Metastatic Pancreatic Carcinoma in the Ovary (tissue), 1 donor: ENCODE data around the genes LEFTY2, ACBD3 and STUM.

DNA sequence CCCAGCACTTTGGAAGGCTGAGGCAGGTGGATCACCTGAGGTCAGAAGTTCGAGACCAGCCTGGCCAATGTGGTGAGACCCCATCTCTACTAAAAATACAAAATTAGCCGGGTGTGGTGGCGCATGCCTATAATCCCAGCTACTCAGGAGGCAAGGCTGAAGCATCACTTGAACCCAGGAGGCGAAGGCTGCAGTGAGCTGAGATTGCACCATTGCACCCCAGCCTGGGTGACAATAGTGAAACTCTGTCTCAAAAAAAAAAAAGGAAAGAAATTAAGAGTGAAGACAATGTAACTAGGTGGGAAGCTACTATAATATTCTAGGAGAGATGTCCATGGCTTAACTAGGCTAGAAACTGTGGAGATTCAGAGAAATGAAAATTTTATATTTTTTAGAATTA lies 12.1 kb downstream of the WDR26 start:
- PRO-cap: no peak

- PRO-cap: no peak
These were observed 7.2 kb downstream of the WDR26 start for GRCh38 chr1:224427326-224427847.

GRCh38 chr1:224623564-224624303 lies 7.6 kb downstream of the CNIH3 start:
- PRO-cap: no peak

DNA sequence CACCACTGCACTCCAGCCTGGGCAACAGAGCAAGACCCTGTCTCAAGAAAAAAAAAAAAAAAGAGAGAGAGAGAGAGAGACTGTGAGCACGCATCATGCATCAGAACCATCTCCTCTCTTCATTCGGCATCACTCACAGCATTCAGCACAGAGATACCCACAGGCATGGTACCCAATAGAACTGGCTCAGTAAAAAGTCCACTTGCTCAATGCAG lies 11.8 kb downstream of the LBR start:
- PRO-cap: no peak

- PRO-cap: no peak
These were observed 38.3 kb upstream of the ENAH start for GRCh38 chr1:225691208-225691717.

DNA sequence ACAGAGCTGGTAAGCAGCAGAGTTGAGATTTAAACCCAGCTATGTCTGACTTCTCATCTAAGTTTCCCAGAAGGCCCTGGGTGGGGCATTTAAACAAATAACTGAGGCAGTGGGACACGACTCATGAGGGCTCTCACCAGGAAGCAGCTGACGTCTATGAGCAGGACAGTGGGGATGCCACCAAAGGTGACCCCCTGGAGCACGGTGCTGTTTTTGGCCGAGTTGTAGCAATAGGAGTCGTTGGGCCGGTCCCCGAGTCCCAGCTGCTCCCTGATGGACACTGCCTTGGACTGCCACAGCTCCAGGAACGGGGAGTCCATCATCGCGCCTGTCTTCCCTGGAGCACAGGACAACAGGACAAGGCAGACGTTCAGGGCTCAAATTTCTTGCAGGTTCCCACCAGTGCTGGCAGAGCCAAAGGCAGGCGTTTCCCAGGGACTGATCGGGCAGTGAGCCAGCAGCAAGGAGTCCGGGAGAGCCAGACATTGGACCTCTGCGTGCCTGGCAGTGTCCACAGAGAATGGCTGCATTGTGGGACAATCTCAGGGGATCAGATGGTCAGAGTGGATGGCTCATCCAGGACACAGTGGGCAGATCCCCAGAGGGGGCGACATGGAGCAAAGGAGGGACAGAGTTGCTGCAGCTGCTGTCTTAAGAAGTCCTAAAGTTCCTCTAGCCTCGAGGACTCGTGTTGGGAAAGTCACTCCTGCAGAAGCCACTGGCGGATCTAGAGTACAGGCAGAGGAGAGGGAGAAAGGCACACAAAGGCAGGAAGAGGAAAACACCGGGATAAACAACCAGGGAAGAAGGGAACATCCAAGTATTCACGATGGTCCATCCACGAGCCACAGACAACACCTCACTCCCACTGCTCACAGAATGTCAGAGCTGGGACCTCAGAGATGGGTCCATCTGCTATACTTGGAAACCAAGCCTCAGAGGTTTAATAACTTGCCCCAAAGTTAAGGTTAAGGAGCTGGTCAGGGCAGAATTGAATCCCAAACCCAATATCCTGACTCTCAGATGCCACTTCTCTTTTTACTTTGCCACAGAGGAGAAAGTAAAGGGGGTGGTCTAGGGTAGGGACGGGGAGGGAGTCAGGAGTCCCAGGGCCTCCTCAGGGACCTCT lies 4.6 kb downstream of the TMEM63A start:
- PRO-cap: no peak

- PRO-cap: no peak
These were observed 1.4 kb upstream of the LEFTY1 start for GRCh38 chr1:225890340-225890753.

DNA sequence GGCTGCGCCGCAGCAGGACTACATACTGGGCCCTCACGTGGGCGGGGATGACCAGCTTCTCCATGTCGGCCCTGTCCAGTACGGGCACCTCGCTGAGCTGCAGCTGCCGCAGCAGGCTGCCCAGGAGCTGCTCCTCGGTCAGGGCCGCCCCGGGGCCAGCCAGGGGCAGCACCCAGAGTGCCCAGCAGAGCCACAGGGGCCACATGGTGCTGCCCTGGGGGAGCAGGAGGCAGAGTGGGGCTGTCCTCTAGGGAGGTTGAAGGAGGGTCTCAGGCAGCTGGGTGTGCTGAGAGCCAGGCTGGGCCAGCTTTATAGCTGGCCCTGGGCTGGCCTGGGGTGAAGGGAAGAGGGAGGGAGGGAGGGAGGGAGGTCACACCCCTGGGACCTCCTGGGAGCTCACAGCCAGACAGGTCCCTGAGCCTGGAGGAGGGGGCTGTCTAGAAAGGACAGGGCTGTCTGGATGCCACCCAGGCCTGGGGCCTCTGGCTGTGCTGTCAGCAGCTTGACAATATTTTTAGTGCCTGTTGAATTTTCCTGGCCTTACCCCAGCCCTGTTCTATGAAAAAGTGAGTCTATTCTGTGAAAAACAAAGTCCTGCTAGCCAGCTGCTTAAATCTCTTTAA lies at the start of gene LEFTY2:
Gene LEFTY2, minus strand, starts transcription at position 285 of the 623 bp plus-strand sequence.
- PRO-cap: no peak

DNA sequence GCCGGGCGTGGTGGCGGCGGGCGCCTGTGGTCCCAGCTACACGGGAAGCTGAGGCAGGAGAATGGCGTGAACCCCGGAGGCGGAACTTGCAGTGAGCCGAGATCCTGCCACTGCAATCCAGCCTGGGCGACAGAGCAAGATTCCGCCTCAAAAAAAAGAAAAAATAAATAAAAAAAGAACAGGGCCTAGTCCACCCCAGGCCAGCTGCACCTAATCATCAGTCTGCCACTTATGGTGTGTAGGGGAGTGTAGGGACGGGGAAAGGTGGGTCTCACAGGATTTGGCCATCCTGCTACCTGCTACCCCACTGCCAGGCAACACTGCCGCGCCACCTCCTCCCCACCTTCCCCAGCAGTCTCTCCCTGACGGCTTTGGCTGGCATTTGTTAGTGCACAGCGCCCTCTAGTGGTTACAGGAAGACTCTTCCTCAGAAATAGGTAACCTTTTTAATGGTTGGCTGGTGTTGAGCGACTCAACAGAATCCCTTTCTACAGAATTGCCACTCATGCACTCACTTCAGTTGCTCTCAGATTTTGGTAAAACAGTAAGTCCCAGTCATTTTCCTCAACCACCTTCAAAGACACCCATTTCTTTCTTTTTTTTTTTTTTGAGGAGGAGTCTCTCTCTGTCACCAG lies 23.3 kb downstream of the SDE2 start:
- PRO-cap: no peak

- PRO-cap: no peak
These were observed 28.0 kb upstream of the H3-3A start for GRCh38 chr1:226034354-226035005.

- PRO-cap: no peak
These were observed 8.2 kb downstream of the H3-3A start for GRCh38 chr1:226070732-226071140.

DNA sequence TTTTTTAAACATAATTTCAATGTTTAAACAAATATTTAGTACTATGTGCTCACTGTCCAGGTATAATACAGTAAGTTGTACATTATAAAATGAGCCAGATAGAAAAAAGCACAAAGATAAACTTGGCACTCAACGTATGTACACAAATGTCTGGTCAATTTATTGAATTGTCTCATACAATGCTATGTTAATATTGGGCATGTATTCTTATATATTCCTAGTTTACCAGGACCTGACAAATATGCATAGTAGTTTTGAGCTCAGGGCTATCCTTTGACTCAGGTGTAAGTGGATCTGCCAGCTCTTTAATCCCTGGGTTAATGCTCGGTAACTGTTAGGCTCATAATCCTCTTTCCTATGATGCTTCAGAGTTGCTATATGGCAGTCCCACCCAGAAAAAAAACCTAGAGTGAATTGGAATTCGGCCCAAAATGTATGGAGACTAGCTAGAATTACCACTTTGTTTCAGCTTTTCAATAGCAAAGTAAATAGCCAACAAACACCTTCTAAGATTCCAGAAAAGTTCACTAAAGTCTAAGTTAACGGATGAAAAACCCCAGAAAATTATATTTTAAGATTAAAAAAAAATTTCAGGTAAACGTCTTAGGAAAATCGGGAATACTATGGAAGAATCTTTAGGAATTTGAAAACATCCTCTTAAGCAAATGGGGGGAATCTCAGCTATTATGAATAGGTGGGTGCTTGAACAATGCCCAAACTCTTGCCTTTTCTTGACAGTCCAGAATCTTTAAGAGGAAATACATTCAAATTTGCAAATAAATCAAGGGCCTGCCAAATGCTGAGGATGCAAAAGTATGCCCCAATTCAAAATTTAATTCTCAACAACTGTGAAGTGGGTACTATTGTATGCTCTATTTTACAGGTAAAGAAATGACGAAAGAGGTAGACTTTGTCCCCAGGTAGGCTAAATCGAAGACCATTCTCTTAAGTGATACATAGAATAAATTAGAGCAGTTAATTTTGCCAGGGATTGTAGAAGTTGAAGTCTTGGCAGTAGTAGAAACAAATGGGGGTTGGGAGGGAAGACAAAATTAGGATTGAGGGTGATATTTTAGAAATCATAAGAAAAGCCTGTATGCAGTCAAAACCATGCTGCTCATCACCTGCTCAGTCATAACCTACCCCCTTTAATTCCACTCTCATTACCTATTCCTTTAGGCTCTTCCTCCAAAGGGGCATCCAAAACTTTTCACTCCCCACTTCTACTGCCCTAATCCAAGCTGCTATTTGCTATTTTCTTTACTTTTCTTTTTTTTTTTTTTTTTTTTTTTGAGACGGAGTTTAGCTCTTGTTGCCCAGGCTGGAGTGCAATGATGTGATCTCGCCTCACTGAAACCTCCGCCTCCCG lies 11.0 kb downstream of the H3-3A start:
- PRO-cap: no peak

DNA sequence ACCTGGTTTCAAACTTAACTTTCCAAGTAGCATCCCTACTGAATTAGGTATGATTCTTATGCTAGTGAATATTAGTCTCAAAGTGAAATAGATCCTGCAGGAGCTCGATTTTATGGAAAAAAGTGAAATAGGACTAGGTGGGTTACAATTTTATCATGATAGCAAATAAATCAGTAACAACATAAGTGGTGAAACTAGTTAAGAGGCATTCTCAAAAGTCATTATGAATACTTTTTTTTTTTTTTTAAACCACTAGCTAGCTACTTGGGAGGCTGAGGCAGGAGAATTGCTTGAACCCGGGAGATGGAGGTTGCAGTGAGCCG lies 13.4 kb downstream of the H3-3A start:
- PRO-cap: no peak

GRCh38 chr1:226120680-226121034 lies 58.1 kb downstream of the H3-3A start:
- PRO-cap: no peak

DNA sequence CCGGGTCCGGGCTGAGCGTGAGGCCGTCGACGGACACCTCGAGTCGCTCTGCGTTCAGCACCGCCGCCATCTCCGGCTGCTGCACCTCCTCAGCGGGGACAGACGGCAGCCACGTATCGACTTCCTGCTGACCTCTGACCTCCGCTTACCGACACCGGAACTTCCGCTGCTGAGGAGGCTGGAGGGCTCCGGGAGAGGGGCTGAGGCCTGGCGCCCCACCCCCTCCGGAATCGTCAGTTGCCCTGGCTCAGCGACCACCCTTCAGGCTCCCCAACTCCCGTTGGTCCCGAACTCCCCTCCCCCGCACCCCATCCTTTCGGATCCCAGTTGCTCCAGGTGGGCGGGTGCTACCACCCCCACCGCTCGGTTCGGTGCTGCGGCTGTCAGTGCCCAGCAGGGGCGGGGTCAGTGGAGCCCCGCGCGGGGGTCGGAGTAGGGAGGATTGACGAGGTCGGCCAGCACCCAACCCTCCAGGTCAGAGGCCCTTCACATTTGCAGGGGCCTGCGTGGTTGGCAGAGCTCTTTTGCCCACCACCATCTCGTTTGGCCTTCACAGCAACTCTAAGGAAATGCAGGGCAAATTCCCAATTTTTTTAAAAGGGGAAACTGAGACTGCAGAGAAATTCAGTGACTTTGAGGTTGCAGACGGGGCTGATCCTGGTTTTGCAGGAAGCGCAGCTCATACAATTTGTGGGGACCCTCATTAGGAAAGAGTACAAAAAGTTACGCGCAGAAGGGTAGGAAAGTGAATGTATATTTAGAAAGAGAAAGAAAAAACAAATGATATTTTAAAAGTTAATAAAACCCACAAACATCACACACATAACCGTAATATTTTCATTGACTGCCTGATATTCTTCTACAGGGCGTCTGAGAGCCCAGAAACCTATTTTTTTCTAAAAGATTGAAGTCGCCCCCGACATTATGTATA lies at the start of gene ACBD3:
Gene ACBD3, minus strand, starts transcription at position 136 of the 931 bp plus-strand sequence.
- PRO-cap: bidirectional peak, plus-strand start at position 172 of the sequence, minus-strand start at position 81 of the sequence

DNA sequence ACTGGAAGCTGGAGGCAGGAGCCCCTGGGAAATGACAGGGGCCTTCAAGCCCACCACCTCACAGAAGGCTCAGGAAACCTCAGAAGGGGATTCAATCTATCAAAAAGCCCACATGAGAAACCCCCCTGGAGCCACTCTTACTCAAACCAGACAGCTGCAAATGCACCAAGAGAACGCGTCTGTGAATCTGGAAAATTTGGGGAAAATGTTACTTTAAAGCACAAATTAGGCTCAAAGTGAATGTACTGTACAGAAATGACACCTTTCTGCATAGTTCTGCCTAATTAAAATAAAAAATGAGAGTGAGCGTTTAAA lies 912 bp downstream of the PARP1 start:
- PRO-cap: no peak

DNA sequence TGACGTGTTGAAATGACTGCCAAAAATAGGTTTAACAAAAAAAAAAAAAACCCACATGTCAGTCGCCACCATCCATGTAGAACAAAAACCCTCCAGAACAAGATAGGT lies 700 bp downstream of the PARP1 start:
- PRO-cap: no peak

- PRO-cap: bidirectional peak, plus-strand start at chr1:226548766, minus-strand start at chr1:226548607
These were observed at the start of gene STUM for GRCh38 chr1:226548172-226549220. TSS of gene STUM (plus strand) at chr1:226548764.

DNA sequence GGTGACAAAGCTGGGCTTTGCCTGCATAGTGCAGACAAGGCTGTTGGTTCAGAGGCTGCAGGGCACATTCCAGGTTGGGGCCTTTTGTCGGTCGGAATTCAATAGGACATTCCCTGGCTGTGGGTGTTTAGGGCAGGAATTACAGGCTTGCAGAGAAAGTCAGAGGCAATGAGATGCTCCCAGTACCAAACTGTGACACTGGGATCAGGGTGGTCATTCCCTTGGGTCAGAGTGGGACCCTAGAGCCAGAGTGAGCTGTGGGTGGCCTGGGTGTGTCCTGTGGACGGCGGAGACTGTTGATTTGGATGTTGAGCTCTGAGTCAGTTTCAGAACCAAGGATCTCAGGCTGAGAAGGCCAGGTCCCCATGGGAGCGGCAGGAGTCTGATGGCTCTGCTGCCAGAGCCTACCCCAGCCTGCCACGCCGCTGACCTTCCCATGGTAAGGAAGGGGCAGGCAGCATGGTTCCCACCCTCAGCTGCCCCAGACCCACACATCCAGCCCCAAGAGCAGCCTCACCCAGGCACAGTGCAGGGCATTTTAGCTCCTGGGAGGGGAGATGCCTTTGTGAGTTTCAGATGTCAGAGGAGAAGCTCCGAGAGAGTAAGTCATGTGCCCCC lies 56.3 kb downstream of the STUM start:
- PRO-cap: no peak

- PRO-cap: no peak
These were observed 93.1 kb downstream of the ITPKB start for GRCh38 chr1:226645730-226646592.